Osteocyte (in vitro differentiated cells): ENCODE measurements around the genes CFL2 and PPP2R3C.

- PRO-cap, result no peak
These were observed 101.1 kb upstream of the EGLN3 start for GRCh38 chr14:34051983-34052443.

GRCh38 chr14:34063484-34064403 is 112.9 kb upstream of the EGLN3 start:
- PRO-cap, result no peak

DNA sequence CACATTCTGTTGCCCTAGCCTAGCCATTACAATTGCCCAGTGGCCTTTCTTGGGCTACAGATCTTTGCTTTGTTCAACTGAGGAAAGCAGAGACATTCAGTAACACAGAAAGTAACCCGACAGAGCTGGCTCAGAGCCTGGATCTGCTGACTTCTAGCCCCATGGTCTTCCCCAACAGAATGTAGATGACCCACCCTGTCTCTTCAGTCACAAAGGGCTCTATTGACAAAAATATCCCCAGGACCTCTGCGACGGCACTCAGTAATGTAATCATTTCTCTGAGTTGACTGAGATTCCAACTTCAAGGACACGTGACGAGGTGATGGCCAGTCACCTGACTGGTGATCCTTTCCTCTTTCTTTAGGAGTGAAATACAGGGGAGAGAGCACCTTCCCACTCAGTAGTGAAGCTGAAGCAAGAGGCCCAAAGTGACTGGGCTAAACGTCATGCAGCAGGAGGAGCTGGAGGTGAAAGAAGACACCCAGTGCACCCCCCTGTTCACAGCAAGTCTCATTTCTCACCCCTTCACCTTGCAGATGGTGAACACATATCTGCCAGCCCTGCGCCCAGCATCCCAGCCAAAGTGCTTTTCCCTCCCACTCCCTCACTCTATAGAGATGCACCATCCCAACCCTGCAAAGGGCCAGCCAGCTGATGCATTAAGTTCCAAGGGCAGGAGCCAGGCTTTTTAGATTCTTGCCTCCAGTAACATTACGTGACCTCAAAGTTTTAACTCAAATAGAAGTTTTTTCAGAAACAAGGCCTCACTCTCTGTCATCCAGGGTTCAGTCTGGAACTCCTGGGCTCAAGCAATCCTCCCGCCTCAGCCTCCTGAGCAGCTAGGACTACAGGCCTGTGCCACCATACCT is 179.2 kb upstream of the EGLN3 start:
- PRO-cap, result no peak

- PRO-cap, result no peak
These were observed 82.5 kb downstream of the SPTSSA start for GRCh38 chr14:34379401-34380061.

DNA sequence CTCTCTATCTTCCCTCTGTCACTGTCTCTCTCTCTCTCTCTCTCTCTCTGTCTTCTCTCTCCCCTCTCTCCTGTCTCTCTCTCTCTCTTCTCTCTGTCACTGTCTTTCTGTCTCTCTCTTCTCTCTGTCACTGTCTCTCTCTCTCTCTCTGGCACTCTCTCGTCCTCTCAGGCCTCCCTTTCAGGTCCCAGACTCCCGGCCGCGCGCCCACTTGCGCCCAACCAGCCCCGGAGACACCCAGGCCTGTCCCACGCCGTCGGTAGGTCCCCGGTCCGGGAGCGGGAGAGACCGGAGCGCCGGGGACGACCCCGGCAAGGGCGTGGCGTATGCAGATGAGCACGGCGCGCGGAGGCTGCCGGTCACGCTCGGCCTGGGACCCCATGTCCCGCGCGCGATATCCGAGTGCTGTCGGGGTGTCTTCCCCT is 6.7 kb upstream of the EAPP start:
- PRO-cap, result no peak

DNA sequence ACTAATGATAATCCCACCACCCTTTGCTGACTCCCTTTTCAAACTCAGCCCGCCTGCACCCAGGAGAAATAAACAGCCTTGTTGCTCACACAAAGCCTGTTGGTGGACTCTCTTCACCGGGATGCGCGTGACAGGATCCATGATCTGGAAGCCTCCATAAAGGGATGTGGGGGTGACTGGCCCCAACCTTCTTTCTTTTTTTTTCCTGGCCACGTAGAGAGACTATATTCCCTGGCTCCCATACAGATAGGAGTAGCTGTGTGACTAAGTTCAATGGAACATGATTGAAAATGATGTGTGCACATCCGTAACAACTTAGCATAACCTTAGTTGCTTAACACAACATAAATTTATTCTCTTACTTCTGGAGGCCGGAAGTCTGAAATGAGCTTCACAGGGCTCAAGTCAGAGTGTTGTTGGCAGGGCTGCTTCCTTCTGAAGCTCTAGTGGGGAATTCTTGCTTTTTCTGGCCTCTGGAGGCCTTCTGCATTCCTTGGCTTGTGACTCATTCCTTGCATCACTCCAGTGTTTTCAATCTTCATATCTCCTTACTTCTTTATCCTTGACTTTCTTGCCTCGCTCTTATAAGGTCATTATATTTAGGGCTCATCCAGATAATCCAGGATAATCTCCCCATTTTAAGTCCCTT is 20.8 kb upstream of the SNX6 start:
- PRO-cap, result no peak

GRCh38 chr14:34665931-34666521 is 36.1 kb upstream of the SNX6 start:
- PRO-cap, result no peak

GRCh38 chr14:34714111-34715322 is at the start of gene CFL2:
CFL2 (minus strand) TSS chr14:34714593.
- PRO-cap, result bidirectional peak, plus-strand start at chr14:34714228, minus-strand start at chr14:34714070; bidirectional peak, plus-strand start at chr14:34714373, minus-strand start at chr14:34714301; bidirectional peak, plus-strand start at chr14:34714762, minus-strand start at chr14:34714593; unidirectional peak, minus-strand start at chr14:34714911

DNA sequence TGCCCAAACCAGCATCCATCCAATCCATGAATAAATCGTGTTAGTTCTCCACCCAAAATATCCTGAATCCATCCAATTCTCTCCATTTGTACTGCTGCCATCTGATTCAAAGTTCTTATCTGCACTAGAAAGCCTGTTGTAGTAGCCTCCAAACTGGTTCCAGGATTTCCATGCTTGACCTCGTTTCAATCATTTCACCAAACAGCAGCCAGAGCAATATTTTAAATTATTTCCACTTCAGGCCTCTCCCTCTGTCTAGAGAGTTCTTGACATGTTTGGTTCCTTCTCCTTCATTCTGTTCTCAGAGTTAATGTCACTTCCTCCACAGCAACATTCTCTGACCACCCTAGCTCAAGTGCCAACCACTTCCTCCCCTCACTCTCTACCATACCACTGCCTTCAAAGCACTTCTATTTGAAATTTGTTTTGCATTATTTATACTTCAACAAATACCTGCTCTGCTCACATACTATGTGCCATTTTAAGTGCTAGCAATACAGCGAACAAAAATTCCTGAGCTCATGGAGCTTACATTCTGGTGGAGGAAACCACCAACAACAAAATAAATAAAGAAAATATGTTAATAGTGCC is 17.5 kb downstream of the BAZ1A start:
- PRO-cap, result no peak

- PRO-cap, result no peak
These were observed 1.5 kb upstream of the SRP54 start for GRCh38 chr14:34981313-34981739.

GRCh38 chr14:35121630-35122200 is at the start of gene PPP2R3C:
PPP2R3C (minus strand) TSS chr14:35121990.
- PRO-cap, result bidirectional peak, plus-strand start at chr14:35121852, minus-strand start at chr14:35121793

- PRO-cap, result no peak
These were observed 6.4 kb upstream of the PSMA6 start for GRCh38 chr14:35285834-35286184.

DNA sequence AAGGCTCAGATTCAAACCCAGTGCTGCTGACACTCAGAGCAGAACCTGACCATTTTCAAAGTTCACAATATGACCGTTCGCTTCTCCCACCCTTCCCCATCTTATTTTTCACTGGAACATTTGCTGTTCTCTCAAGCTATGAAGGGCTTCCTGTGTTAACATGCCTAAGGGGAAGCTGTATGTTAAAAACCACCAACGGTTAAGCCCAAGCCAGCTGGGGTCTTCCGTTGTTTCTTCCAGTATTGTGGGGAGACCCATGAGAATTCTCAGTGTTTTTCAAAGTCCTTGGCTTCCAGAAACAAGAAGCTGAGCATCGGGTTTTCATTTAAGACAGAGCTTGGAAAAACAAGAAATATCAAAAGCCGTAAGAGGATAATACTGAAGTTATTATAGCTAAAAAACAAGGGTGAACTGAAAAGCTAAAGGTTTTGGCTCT is 6.0 kb upstream of the PSMA6 start:
- PRO-cap, result no peak

- PRO-cap, result no peak
These were observed 48.6 kb downstream of the PSMA6 start for GRCh38 chr14:35340728-35341246.

DNA sequence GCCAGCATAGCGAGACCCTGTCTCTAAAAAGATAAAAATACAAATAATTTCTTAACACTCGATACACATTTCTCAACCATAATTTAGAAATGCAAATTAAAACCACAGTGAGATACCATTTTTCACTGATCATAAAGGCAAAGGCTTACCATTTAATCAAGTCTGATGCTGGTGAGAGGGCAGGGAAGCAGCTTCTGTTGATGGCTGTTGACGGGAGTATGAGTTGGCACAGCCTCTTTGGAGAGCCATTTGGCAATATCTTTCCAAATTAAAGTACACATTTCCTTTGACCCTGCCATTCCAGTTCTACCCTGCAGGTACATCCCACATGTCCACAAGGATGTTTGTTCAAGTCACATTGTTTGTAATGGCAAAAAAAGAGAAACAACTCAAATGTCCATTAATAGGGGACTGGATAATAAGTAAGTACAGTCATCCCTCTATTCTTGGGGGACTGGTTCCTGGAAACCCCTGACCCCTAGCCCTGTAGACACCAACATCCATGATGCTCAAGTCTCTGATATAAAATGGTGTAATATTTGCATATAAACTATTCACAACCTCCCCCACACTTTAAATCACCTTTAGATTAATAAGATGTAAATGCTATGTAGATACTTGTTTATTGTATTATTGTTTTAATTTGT is 50.7 kb downstream of the NFKBIA start:
- PRO-cap, result no peak

GRCh38 chr14:35366205-35366689 is 38.3 kb downstream of the NFKBIA start:
- PRO-cap, result no peak

GRCh38 chr14:35386573-35387105 is 17.9 kb downstream of the NFKBIA start:
- PRO-cap, result no peak

DNA sequence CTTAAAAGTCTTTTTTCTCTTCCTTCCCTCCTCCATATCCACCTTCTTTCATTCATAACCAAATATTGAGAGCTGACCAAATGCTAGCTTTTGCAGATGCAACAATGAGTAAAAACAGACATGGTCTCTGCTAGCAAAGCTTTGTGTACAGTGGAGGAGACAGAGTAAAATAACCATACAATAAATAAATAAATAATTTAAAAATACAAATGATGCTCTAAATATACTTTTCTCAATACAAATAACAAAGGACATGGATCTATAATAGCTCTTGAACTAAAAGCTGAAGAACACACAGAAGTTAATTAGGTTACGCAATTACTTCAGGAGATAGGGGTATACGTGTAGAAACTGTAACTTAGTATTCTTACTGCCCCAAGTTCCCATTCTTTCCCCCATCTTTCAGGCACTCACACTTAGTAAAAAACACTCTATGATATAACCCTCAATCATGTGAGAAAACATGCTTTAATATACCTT is 44.1 kb downstream of the INSM2 start:
- PRO-cap, result no peak

GRCh38 chr14:36520900-36521379 is 908 bp upstream of the NKX2-1 start:
- PRO-cap, result no peak

GRCh38 chr14:36661188-36661533 is 499 bp upstream of the PAX9 start:
- PRO-cap, result no peak